Sigmoid colon (tissue), 4 donors: ENCODE data around the gene PNO1.

GRCh38 chr2:67526271-67526731, 129.2 kb downstream of the ETAA1 start:
- PRO-cap: no peak
- RAMPAGE, long total RNA, 4 experiments: no peak in any of the 4 experiments

GRCh38 chr2:68157668-68158677, at the start of gene PNO1:
Gene PNO1, plus strand, starts transcription at chr2:68157888.
- PRO-cap: no peak
- RAMPAGE, long total RNA, 4 experiments: start-site peak on the plus strand in 3 of 4 experiments, at chr2:68157854-68157931 at its widest, 187 to 327 reads per replicate

DNA sequence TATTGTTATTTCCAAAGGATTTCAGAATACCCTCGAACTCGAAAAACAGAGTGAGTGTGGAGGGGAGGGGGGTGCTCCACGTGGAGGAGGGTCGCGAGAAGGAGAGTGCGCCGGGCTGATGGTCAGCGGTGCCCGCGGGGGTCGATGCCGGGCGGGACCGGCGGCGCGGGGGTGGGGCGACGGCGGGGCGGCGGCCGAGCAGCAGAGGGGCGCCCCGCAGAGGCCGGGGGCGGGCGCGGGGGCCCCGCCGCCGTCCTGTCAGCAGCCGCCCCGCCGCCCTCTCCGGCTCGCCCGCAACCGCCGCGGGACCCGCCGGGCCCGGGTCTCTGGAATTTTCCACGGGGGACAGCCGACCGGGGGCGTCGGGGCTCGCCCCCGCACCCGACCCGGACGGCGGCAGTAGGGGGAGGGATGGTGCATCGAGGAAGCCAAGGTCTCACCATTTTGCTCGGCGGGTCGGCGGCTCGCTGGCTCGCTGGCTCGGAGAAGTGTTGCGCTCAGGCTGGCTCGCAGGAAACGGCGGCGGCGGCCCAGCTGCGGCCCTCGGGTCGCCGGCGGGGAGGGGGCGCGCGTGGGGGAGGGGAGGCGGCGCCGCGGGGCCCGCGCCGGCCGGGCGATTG, 537 bp downstream of the PPP3R1 start:
- PRO-cap: no peak
- RAMPAGE, long total RNA, 4 experiments: start-site peak on the minus strand in 4 of 4 experiments, centred at positions 482 to 528 of the sequence, 15 to 26 reads per replicate

DNA sequence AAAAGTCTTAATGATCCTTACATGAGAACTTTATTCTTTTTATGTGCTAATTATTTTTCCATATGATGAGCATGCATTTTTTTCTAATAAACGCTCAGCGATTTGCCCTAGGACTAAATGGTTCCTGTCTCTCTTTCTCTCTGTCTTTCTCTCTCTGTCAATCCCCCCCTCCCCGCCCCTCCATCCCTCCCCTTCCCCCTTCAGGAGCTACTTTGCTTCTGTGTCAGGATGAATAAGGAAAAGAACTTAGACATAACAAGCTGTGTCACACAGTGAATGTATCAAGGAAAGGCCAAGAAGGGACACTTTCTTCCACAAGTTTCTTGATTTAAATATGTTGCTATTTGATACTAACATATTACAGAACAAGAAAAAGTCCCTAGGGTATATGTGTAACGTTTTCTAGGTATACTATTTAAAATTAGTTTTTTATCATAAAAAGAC, 1.4 kb upstream of the PPP3R1 start:
- PRO-cap: no peak
- RAMPAGE, long total RNA, 4 experiments: no peak in any of the 4 experiments

DNA sequence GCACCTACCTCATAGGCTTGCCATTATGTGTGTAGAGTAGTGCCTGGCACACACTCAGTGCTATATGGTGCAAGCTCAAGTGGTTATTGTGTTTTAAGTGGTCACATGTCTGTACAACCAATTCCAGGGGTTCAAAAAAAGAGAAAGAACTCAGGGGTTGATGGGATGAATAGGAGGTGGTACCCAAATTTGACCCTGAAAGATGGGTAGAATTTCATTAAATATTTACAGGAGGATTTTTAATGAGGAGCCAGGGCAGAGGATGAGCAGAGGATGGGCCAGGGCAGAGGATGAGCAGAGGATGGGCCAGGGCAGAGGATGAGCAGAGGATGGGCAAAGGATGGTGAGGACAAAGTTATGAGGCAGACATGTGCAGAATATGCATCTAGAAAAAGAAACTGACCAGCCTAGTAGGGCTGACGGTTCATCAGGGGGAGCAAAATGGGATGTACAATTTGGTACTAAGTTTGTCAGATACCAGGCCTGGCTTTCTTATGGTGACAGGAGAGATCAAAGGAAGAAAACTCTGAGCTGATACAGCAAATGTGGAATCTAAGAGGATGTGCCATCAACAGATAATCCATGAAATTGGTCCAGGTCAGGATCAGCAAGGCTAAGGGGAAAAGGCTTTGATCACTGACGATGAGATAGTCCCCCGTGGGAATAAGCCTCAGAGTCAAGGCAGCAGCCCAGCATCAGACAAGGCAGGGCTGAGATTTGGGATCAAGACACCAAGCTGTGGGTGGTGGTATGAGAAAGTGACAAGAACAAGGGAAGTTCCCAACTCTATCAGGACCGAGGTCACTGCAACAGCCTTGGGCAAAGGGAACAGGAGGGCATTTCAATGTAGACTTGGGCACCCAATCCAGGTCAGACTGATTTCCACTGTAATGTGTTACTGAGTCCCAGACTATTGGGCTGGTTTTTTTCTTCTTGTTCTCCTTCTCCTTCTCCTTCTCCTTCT, 18.4 kb downstream of the PLEK start:
- PRO-cap: no peak
- RAMPAGE, long total RNA, 4 experiments: no peak in any of the 4 experiments

DNA sequence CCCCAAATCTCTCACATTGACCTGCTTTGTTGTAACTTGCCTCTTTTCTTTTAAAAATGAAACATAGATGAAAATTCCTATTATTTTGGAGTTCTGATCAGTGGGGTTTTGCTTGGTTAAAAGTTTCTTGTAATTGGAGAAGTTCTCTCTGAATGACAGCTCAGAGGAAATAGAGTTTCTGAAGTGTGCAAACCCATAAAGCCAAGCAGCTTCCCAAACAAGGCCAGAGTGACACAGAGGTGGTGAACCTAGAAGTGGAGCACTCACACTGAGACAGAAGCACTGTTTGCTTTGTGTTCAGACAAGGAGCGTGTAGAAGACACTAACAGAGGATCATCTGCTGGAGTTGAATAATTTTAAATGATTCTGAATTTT, 49.2 kb downstream of the FBXO48 start:
- PRO-cap: no peak
- RAMPAGE, long total RNA, 4 experiments: no peak in any of the 4 experiments

DNA sequence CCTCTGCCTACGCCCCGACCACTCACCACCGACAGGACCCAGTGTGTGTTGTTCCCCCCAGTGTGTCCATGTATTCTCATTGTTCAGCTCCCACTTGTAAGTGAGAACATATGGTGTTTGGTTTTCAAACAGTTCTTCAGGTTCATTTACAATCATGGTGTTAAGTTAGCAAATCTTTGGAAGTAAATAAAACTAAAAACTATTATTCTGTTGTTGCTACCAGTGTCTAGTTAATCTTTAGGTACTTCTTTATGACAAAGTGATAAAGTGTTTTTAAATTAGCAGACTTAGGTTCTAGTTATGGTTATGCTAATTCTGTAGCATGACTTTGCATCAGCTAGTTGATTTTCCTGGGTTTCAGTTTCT, 84.6 kb upstream of the PROKR1 start:
- PRO-cap: no peak
- RAMPAGE, long total RNA, 4 experiments: no peak in any of the 4 experiments

GRCh38 chr2:68739239-68739683, 4.7 kb downstream of the ARHGAP25 start:
- PRO-cap: no peak
- RAMPAGE, long total RNA, 4 experiments: no peak in any of the 4 experiments

DNA sequence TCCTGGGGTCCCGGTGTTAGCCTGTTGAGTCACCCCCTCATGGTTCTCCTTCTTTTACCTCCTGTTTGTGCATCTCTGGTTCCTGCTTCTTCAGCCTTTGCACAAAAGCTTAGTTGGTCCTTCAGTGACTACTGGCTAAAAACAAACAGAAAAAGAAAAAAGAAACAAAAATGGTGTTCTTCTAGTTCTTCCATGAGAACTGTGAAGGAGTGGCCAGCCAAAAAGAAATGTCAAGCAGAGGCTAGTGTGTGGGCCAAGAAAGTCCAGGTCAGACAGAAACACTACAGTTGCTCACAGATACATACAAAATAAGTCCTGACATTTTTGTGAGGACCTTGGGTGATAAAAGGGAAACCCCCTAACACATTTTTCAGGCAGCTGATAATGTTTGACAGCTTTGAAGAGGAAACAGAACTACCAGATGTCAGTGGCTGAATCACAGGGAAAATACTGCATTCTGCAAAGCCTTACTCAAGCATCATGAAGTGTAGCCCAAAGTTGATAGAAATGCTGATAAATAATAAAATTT, 28.0 kb downstream of the ARHGAP25 start:
- PRO-cap: no peak
- RAMPAGE, long total RNA, 4 experiments: no peak in any of the 4 experiments

GRCh38 chr2:68770311-68770753, 35.7 kb downstream of the ARHGAP25 start:
- PRO-cap: no peak
- RAMPAGE, long total RNA, 4 experiments: no peak in any of the 4 experiments

DNA sequence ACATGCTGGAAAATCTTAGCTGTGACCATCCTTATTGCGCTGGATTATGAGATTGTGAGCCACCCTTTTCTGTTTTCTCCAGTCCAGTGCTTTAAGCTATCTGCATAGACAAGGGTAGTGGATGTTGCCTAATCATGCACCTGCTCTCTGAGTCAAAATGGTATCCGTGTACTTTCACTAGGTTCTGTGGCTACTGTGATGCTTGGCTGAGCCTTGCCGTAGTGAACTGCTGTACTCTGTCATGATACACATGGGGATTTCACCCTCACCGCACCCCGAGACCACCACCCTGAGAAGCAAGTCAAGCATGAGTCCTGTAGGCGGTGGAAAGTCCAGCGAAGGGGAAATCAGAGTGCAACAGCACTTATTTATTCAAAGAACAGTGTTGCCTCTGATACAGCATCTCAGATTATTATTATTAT, 55.0 kb downstream of the ARHGAP25 start:
- PRO-cap: no peak
- RAMPAGE, long total RNA, 4 experiments: no peak in any of the 4 experiments

GRCh38 chr2:68943417-68944445, 9.0 kb downstream of the GKN2 start:
- PRO-cap: no peak
- RAMPAGE, long total RNA, 4 experiments: no peak in any of the 4 experiments

DNA sequence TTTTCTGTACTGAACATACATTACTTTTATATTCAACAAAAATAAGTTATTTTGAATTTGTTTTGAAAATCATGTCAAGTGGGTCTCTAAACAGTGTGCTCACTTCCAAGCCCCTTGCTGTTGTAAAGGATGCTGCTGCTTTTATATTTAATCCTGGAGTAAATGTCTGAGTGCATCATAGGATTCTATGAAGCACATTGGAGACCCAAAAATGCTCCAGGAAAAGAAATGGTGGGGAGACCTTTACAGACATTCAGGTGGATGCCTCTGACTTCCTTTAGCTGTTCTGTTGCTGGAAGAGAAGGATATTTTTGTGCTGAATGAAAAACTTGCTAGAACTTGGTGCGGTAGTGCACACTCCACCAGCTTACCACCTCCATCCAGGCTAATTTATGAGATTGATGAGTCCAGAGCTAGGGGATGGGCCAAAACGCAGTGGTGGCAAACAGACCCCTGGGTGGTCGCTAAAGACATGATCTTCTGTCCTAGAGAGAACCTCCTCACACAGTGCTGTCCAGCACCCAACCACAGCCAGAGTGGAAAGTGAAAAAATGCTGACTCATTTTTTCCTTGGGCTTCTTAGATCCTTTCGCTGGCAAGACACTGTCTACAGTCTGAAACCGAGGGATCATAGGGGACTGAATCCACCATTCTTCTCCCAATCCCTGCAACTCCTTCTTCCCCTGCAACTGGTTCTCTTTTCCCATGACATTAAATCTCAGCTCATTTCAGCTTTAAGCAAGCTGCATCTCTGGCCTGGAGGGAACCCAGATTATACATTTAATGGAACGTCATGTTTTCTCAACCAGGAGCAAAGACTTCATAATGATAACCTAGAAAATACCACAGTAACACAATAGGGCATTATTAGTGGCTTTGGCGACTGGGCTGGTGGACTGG, 4.0 kb downstream of the ANTXR1 start:
- PRO-cap: bidirectional peak, plus-strand start at position 617 of the sequence, minus-strand start at position 538 of the sequence; unidirectional peak, plus-strand start at position 617 of the sequence
- RAMPAGE, long total RNA, 4 experiments: no peak in any of the 4 experiments

DNA sequence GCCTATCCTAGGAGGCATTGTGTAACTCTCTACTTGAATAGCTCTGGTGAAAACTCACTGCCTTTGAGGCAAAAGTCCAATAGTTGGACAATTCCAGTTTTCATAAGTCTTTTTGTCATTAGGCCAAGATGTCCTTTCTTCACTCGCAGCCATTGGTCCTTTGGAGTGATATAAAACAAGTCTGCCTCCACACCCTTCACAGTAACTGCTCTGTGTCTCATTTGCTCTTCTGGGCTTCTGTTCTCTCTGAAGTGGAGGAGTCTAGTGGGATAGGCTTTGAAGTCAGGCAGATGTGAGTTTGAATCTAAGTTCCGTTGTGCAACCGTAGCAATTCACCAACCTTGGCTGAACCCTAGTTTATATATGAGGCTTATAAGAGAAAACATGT, 28.3 kb downstream of the ANTXR1 start:
- PRO-cap: no peak
- RAMPAGE, long total RNA, 4 experiments: no peak in any of the 4 experiments

- PRO-cap: bidirectional peak, plus-strand start at chr2:69153081, minus-strand start at chr2:69152838
- RAMPAGE, long total RNA, 4 experiments: no peak in any of the 4 experiments
These were observed 140.0 kb downstream of the ANTXR1 start for GRCh38 chr2:69152936-69153418.

DNA sequence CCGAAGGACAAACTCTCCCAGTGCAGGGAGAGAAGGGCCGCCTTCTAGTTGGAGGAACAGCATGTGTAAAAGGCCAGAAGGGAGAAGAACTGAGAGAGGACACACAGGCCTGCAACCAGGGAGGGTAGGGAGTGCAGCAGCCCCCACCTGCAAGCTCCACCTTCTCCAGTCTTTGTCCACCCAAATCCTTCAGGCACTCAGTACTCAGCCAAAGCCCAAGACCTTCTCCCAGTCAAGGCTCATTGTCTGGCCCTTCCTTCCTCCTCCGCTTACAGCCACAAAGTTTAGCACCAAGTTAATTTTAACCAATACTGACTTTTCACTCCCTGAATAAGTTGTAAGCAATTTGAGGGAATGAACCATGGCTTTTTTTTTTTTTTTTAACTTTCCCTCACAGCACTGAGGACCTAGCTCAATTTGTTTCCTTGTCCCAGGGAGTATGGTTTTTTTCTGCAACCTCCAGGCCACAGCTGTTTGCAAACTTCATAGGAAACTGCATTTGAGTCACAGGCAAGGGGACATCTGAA, 181.7 kb downstream of the GFPT1 start:
- PRO-cap: no peak
- RAMPAGE, long total RNA, 4 experiments: no peak in any of the 4 experiments

- PRO-cap: no peak
- RAMPAGE, long total RNA, 4 experiments: no peak in any of the 4 experiments
These were observed 115.2 kb downstream of the GFPT1 start for GRCh38 chr2:69271877-69272212.

GRCh38 chr2:69499884-69500386, 62.7 kb upstream of the NFU1 start:
- PRO-cap: no peak
- RAMPAGE, long total RNA, 4 experiments: no peak in any of the 4 experiments

GRCh38 chr2:69641561-69642031, 1.9 kb downstream of the AAK1 start:
- PRO-cap: no peak
- RAMPAGE, long total RNA, 4 experiments: no peak in any of the 4 experiments

GRCh38 chr2:69650246-69650843, 6.8 kb upstream of the AAK1 start:
- PRO-cap: no peak
- RAMPAGE, long total RNA, 4 experiments: no peak in any of the 4 experiments